Bronchial epithelial cell (primary cell): ENCODE data around the genes FAM200B and CD38.

- RRBS, 2 experiments: no CpG with 5 or more reads among the region's 8 CpGs
Observed at GRCh38 chr4:11625326-11625862, 196.7 kb upstream of the HS3ST1 start.

- RRBS, 2 experiments: no CpG with 5 or more reads among the region's 4 CpGs
Observed at GRCh38 chr4:13582440-13583311, 38.4 kb upstream of the NKX3-2 start.

DNA sequence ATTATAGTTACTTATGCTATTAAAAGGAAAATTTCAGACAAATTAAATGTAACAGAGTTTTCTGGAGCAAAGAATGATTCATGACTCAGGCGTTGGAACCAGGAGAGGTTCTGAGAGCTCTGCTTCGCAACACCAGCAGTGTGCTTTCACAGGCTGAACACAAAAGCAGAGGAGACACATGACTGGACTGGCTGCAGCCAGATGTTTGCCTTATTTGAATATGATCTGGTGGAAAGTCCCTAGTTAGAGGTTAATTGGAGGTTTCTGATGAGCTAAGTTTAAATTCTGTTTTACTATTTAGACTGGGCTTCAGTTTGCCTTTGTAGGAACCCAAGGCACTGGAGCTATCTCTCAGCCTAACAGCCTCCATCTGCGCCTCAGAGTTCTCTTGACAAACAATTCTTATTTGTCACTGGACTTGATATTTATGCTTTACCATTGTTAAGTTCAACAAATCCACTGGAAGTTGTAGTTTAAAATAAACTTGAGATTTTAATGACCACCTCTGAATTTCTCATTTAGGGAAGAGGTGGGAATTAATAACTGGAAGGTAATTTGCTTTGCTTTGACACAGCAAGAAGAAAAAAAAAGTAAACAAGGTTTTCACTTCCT lies 16.1 kb downstream of the BOD1L1 start:
- RRBS, 2 experiments: no CpG with 5 or more reads among the region's 3 CpGs

DNA sequence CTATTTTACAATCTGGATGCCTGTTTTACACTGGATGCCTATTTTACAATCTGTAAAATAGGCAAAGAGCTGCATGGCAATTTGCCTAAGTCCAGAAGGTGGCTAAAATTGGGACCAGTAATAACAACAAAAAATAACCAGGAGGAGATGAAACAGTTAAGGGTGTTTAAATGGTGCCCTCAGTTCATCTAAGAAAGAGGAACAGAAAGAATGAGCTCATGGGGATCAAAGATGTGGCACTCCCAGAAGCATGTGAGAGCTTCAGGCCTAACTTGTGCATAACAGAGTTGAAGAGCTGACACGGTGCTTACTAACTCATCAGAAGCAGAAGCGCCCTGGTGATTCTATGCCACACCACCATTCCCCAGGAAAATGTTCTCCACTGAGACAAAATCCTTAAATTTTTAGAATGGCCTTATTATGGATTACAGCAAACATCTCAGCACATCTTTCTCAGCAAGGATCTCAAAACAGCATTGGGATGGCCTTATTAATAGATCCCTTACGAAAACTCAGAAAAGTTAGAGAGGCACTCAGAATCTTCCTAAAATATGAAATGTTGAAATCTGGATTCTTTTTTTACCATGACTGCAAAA lies 538.1 kb upstream of the BOD1L1 start:
- RRBS, 2 experiments: no CpG with 5 or more reads among the region's 3 CpGs

- RRBS, 2 experiments: no CpG with 5 or more reads among the region's 2 CpGs
Observed at GRCh38 chr4:15054181-15054891, 52.1 kb downstream of the CPEB2 start.

DNA sequence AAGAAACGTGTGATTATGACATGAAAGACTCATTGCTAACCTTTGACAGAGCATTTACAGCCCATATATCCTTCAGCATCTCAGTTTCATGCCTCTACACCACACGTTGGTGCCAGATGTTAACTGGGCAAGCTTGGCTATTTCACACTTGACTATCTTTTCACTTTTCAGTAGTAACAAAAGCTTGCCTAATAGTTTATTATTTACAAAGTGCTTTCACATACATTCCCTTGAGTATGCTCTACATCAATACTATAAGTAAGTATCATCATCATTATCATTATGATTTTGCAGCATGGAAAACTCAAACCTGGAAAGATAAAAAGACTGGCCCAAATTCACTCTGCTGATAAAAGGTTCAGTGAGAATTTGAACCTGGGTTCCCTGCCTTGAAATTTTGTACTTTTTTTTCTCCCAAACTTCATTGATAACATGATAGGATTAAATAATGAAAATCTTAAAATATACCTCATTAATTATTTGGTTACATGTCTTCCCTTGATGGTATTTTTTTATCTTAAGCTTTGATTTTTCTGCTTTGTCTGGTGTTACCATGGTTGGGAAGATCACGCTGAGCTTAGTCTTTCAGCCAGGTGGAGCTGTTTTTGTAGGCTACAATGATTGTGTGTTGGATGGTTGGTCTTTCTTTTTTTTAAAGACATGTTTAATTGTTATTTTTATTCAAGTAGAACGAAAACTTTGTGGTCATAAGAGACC lies 65.0 kb upstream of the C1QTNF7 start:
- RRBS, 2 experiments: no CpG with 5 or more reads among the region's 4 CpGs

DNA sequence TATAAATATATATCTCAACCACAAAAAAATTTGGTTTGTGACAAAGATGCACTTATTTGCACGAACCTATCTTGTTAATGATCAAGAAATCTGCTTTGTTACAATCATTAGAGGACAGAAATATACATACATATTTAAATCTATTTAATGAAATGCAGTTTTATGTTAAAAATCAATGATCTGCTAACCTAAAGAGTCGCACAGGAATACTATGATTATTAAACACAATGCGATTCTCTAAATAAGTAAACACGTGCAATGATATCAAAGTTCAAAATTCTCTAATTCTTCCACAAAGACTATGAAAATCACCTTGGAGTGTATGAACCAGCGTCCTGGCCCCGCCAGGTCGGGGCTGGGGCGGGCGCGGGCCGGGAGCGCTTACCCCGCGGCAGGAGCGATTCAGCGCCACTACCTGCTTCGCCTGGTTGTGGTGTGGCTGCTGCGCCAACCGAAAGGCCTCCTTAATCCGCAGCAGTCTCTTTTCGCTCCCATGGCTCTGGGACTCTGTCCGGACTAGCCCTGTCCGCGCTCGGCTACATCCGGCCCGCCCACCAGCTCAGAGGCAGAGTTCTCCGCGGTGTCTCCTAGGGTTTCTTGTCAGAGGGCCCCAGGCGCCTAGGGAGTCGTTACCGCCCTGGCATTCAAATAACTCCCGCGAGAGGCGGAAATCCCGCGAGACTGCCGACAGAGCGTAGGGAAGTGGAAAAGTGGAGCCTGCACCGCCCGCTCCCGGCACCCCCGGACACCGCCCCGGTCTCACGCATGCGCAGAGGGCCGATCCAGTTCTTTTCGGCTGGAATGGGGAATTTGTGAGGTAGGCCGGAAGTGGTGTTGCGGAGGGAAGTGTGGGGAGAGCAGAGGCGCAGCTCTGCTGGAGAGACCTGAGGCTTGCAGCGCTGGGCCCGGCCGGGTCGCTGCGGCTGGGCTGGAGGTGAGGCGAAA lies at the start of gene FAM200B:
Gene FAM200B (plus strand): TSS at position 860 of the 945 bp plus-strand sequence.
- RRBS, 2 experiments: 1 to 2% methylated on average over 13 of the region's 58 CpGs

- RRBS, 2 experiments: no CpG with 5 or more reads among the region's 3 CpGs
Observed at GRCh38 chr4:15699788-15700442, 3.0 kb upstream of the BST1 start.

GRCh38 chr4:15777897-15778716 lies at the start of gene CD38:
TSS of gene CD38 (plus strand) at chr4:15778328.
- RRBS, 2 experiments: 3 to 4% methylated on average over 21 to 23 of the region's 35 CpGs

GRCh38 chr4:15778717-15779362 lies 712 bp downstream of the CD38 start:
- RRBS, 2 experiments: 1 to 2% methylated on average over 14 to 15 of the region's 48 CpGs

DNA sequence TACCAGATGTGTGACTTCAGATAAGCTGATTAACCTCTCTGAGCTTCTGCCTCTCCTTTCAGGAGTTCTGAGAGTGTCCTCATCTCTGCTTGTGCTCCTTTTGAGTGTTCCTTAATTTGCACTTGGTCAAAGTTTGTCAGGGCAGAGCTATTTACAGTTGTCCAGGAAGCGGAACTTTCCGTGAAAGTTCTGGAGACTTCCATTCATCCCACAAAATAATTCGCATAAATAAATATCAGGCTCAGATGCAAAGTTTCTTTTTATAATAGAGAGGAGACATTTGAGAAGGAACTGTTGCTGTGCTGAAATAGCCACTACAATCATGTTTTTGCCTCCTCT lies 30.1 kb upstream of the PROM1 start:
- RRBS, 2 experiments: no CpG with 5 or more reads among the region's 3 CpGs

GRCh38 chr4:16123137-16123949 lies 39.5 kb upstream of the PROM1 start:
- RRBS, 2 experiments: no CpG with 5 or more reads among the region's 7 CpGs

GRCh38 chr4:16224148-16225088 lies 1.9 kb downstream of the TAPT1 start:
- RRBS, 2 experiments: no CpG with 5 or more reads among the region's 6 CpGs

GRCh38 chr4:16225607-16226375 lies 480 bp downstream of the TAPT1 start:
- RRBS, 2 experiments: 1 to 2% methylated on average over 13 to 19 of the region's 66 CpGs

DNA sequence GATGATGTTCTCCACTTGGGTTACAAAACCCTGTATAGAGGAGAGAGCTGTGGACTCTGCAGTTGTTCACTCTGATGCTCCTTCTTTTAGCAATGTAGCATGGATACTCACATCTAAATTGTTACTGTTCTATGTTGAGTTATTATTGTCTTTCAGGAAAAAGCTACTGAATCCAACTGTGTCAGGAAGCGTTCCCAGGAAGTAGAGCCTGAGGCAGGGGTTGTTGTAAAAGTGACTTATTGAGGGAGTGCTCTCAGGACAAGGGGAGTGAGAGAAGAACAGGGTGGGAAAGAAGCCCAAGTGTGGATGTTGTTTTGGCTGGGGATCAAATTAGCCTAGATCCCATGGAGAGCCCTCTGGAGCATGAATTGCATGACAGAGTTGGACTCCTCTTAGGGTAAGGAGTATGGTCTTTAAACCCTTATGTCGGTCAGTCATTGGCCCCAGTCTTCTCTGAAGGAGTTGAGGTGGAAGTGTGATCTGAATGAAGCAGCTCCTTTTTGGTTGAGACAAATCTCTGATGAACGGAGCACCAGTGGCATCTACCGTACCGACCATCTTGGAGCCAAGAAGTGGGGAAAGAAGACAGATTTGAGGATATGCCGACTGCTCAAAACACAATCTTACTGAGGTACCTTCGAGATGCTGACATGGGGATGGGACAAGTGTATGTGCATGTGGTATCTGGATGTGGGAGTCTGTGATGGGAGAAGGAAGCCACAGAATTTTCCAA lies 21.1 kb upstream of the TAPT1 start:
- RRBS, 2 experiments: no CpG with 5 or more reads among the region's 7 CpGs

DNA sequence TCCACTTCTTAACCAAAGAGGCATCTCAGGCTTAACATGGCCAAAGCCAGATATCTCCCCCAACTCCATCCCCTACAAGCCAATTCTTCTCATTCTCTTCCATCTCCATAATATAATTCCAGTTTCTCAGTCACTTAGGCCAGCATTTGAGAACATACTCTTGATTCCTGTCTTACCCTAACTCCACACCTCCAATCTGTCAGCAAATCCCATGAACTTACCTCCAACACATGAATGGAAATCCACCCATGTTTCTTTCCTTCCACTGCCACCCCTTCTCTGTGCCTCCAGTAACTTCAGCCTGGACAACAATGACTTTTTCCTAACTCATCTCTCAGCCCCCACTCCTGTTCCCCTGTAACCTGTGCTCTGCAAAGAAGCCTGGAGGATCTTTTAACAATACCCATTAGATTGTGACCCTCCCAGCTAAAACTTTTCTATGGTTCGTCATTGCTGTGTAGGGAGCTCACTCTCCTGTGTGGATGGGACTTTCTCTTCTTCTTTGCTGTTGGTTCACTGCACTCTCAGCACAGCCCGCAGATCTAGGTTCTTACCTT lies 126.9 kb downstream of the LDB2 start:
- RRBS, 2 experiments: no CpG with 5 or more reads among the region's 2 CpGs

- RRBS, 2 experiments: no CpG with 5 or more reads among the region's 8 CpGs
Observed at GRCh38 chr4:16820144-16820847, 78.1 kb downstream of the LDB2 start.

DNA sequence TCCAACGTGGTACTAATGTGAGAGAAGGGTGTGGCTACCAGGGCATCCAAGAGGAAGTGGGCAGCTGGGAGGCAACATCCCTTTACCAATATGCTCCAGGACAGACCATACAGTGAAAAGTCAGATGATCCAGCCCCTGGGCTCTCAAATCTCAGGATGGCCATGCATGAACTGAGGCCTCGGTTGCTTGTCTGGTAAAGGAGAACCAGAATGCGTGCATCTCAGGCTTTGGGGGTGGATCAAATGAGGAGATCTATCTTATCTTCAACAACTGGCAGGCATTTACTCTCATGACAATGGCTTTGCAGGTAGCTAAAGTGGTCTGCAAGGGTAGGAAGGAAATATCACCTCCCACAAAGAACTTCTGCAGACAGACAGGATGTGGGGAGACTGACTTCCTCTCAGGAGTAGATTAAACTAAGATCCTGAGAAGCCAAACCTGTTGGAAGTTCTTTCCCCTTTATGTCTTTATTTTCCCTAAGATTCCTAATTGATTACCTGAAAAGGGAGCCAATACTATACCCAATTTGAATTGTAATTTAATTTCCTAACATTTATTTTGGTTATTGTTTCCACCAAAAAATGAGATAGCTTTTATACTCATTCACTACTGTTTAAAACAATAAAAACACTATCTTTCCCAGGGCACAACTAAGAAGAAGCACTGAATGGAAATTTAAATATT lies 7.8 kb downstream of the LDB2 start:
- RRBS, 2 experiments: no CpG with 5 or more reads among the region's 3 CpGs

- RRBS, 2 experiments: no CpG with 5 or more reads among the region's 4 CpGs
Observed at GRCh38 chr4:16893397-16893696, 5.1 kb downstream of the LDB2 start.